ENCODE measurements around the genes HEXIM2 and SPATA32.

GRCh38 chr17:45111257-45111762, 21.0 kb downstream of the PLCD3 start:
- PRO-cap, result no peak
- RAMPAGE, long total RNA, 3 experiments, result no peak in any of the 3 experiments

GRCh38 chr17:45116525-45116957, 15.8 kb downstream of the PLCD3 start:
- PRO-cap, result no peak
- RAMPAGE, long total RNA, 3 experiments, result no peak in any of the 3 experiments

- PRO-cap, result no peak
- RAMPAGE, long total RNA, 3 experiments, result no peak in any of the 3 experiments
Observed at GRCh38 chr17:45118689-45119201, 13.6 kb downstream of the PLCD3 start.

DNA sequence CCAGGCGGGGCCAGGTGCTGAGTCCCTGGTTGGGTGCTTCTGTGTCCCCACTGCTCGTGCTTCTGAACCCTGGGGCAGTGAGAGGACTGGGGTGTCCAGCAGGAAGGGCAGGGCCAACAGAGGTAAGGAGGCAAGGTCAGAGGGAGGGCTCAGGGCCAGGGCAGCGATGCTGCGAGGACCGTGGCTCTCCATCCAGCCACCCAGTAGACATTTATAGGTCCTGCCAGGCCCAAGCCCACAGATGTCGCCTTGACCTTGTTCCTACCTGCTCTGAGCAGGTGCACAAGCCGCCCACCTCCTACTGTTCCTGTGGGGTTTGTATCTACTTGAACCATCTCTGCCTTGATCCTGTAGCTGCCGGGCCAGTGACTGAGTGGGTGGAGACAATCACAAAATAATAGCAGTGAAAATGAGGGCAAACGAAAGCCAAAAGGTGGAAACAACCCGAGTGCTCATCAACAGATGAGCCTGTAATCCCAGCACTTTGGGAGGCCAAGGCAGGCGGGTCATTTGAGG, 7.8 kb downstream of the PLCD3 start:
- PRO-cap, result no peak
- RAMPAGE, long total RNA, 3 experiments, result no peak in any of the 3 experiments

- PRO-cap, result no peak
- RAMPAGE, long total RNA, 3 experiments, result no peak in any of the 3 experiments
Observed at GRCh38 chr17:45150680-45151228, 2.5 kb downstream of the HEXIM1 start.

DNA sequence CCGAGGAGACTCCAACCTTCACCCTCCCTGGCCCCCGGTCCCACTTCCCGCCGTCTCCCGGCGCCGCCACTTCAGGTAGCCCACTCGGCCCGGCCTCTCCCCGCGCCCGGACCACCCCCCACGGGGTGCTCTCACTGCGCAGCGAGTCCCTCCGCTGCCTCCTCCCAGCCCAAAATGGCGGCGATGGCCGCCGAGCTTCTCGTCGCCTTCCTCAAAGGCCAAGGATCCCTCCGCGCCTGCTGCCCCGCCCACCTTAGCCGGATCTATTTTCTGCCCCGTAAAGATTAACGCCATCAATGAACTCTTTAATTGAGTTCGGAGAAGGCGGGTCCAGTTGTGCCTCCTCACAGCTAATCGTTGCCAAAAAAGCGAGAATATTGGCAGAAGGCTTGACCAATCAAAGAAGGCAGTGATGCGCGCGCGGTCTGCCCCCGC, 332 bp upstream of the HEXIM2 start:
- PRO-cap, result bidirectional peak, plus-strand start at position 308 of the sequence, minus-strand start at position 185 of the sequence; bidirectional peak, plus-strand start outside the sequence, minus-strand start at position 370 of the sequence
- RAMPAGE, long total RNA, 3 experiments, result start-site peak on the minus strand in 2 of 3 experiments, centred at positions 176 to 211 of the sequence, 50 to 62 reads per replicate

DNA sequence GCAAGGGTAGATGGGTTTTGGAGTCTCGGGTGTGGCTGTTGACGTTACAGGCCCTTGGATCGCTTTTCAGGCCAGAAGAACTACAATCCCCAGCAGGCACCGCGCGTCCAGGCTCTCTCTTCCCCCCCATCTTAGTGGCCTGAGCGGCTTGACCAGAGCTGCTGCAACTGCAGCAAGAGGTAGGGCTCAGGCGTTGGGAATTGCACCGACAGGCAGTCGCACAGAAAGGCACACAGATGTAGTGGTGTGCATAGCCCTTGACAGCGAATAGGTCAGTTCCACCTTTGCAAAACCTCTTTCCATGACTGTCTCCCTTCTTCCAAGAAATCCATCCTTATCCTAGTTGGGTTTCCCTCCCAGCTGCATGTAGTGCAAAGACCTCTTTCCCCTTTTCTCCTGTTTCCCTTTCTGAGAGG, at the start of gene HEXIM2:
Gene HEXIM2 (plus strand): TSS at position 115 of the 416 bp plus-strand sequence.
- PRO-cap, result bidirectional peak, plus-strand start at position 134 of the sequence, minus-strand start outside the sequence
- RAMPAGE, long total RNA, 3 experiments, result start-site peak on the plus strand in 2 of 3 experiments, centred at positions 115 to 131 of the sequence, 10 to 17 reads per replicate

DNA sequence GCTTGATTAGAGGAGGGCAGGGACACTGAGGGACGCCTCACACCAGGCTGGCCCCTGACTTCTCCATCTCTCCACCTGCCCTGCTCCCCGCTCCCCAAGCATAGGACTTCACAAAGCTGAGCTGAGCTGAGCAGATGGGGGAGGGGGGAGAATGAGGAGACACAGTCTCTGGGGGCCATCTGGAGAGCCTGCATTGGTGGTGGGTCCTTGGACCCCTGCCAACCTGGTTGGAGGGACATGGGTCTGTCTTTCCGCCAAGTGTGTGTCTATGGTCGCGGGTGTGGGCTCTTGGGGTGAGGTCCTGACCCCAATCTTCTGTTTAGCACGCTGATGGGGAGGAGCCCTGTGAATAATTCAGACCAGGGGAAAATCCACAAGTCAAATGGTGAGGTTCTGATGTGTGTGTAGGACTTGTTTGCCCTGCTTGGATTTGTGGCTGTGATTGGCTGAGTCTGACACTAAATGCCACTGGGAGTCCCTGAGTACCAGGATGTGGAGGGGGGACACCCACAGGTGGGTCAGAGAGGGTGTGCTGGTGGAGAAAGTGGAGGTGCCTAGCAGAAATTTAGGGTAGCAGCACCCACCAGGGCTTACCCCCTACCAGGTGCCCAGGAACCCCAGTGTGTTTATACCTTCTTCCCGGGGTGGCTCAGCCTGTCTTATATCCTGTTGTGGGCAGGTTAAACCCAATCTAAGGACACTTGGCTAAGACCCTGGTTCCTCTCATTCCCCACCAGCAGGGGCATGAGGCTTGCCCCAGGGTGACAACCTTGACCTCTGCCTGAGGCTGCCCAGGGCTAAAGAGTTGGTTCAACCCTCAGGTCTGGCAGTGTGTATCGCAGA, 2.1 kb downstream of the FMNL1 start:
- PRO-cap, result no peak
- RAMPAGE, long total RNA, 3 experiments, result no peak in any of the 3 experiments

- PRO-cap, result bidirectional peak, plus-strand start at chr17:45227577, minus-strand start at chr17:45227246
- RAMPAGE, long total RNA, 3 experiments, result no peak in any of the 3 experiments
Observed at GRCh38 chr17:45226867-45227717, 5.4 kb downstream of the FMNL1 start.

GRCh38 chr17:45254828-45255313, 7.0 kb downstream of the SPATA32 start:
- PRO-cap, result no peak
- RAMPAGE, long total RNA, 3 experiments, result no peak in any of the 3 experiments

DNA sequence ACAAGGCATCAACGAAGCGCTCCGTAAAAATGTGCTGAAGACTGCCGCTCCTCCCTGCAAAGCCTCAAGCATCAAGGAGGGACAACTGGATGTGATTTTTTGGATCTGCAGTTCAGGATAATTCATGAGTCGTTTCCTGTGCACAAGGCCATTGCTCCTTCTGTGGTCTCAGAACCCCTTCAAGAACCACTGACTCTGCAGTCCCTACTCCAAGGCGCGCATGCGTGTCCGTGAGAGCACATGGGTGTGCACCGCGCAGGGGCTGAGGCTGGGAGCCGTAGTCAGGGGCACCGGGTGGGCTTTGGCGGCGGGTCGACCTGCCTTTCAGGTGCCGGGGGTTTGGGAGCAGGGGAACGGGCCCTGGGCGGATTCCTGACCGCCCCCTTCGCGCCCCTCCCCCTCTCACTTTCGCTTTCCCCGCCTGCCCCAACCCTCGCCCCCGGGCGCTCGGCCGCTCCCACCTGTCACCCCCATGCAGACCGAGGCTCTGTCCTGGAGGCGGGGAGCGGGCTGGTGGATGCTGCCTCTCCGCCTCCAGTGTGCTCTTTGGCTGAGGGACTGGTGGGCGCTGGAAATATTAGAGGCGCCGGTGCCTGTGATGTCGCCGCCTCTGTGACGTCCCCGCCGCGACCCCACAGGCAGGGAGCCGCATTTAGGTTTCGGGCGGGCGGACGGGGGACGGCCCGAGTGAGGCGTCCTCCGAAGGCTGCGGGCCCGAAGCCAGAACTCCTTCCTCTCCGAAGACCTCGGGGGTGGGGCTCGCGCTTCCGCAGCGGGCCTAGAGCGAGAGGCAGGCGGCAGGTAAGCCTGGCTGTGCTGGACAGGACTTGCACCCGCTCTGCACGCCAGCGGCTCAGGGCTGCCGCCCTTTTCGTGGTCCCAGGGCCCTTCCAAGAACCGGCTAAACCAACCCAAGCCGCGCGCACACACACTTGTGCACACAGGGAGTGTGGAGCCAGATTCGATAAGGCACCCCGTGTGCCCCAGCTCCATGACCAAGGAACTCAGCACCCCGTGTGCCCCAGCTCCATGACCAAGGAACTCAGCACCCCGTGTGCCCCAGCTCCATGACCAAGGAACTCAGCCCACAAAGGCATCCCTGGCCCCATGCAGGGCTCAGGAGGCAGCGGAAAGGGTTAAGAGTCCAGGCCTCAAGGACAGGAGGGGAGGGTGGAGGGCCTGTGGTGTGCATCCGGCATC, at the start of gene SPATA32:
Gene SPATA32 (minus strand): TSS at position 552 of the 1,200 bp plus-strand sequence.
- PRO-cap, result no peak
- RAMPAGE, long total RNA, 3 experiments, result no peak in any of the 3 experiments

GRCh38 chr17:45332857-45333662, 16.2 kb upstream of the MAP3K14 start:
- PRO-cap, result no peak
- RAMPAGE, long total RNA, 3 experiments, result no peak in any of the 3 experiments

GRCh38 chr17:45371592-45372343, 54.9 kb upstream of the MAP3K14 start:
- PRO-cap, result bidirectional peak, plus-strand start at chr17:45371855, minus-strand start at chr17:45371812
- RAMPAGE, long total RNA, 3 experiments, result no peak in any of the 3 experiments

- PRO-cap, result no peak
- RAMPAGE, long total RNA, 3 experiments, result no peak in any of the 3 experiments
Observed at GRCh38 chr17:45411490-45412832, 20.7 kb downstream of the ARHGAP27 start.

DNA sequence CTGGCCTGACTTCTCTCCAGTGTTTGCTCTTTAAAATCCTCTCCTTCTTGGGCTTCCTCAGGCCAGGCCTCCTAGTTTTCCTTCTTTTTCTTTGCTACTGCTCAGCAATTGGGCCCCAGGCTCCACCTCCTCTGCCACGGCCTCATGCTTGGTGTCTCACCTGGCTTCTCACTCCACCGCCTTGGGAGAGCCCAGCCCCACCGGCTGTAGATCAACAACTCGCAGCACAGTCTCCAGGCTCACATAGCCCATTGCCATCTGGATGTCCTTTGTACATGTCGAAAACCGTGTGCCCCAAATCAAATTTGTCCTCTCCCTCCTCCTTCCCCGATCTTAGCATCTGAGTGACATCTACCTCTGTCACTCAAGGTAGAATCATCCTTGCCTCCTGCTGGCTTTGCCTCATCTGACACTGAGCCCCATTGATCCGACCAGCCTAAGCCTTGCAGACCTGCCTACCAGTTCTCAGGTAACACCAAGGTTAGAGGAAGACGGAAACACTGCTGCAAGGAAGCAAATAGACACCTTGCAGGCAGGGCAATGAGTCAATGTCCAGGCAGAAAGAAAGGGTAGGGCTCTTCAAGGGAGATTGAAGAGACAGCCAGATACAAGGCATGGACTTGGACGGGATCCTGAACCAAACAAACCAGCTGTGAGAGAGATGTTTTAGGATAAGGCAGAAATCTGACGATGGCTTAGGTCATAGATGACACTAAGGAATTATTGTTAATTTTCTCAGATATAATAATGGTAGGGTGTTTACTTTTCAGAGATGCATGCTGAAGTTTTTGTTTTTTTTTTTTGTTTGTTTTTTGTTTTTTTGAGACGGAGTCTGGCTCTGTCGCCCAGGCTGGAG, 17.2 kb downstream of the ARHGAP27 start:
- PRO-cap, result no peak
- RAMPAGE, long total RNA, 3 experiments, result no peak in any of the 3 experiments

GRCh38 chr17:45428126-45428626, 4.5 kb downstream of the ARHGAP27 start:
- PRO-cap, result unidirectional peak, plus-strand start at chr17:45428523
- RAMPAGE, long total RNA, 3 experiments, result no peak in any of the 3 experiments

DNA sequence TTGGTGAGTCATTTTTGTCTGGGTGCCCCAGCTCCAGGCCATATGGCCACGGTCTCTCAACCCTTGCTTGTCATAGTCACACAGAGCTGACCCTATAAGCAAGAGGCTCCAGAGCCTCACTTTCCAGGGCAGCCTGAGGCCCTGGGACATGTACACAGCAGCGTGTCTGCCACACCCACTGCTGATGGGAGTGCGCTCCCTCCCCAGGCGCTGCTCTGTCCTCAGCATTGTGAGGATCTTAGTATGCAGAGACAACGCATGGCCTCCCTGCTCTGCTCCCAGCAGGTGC, 80.8 kb upstream of the CRHR1 start:
- PRO-cap, result no peak
- RAMPAGE, long total RNA, 3 experiments, result no peak in any of the 3 experiments

DNA sequence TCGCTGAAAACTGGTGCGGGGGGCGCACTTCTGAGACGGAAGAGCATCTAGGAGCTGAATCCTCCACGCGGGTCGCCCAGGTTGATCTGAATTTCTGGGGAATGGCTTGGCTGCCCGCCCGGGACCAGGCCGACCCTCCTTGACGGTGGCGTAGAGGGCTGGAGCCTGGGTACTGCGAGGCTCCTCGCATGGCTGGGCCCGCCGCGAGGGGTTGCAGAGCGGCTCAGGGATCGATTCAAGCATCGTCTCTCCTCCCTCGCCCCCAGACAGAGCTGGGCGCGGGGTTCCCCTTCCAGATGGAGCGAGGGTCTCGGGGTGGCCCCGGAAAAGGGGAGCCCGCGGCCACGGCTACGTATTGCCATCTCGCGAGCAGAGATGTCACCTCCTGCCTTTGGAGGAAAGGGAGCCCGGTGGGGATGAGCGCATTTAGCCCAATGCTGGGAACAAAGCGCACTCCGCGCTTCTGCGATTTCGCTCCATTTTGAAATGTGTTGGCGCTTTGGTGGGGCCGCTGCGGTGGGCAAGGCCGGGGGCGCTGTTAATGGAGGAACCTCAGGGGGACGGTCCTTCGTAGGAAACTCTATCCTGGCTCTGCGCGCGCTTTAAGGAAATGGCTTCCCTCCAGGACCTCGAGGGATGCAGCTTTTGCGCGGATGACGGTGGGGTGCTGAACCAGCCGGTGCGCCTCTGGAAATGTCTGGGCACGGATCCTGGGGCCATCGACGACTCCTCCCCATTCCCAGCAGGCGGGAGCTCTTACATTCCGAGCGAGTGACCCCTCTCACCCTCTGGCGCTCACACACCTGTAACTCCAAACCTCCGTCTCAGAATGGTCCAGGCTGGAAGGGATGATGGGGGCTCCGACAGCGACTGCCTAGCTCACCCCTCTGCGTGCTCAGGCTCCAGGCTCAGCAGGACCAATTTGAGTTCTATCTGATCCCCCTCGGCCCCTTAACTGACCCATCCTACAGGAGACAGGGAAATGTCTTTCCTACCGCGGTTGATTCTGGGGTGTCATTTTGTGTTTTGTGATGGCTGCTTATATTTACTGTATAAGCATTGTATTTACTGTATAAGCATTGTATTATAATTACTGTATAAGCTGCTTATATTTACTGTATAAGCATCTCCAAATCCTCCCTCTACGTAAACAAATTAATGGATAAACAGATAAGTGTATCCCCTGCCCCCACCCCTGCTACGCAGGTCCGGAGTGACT, 3.0 kb downstream of the MAPT start:
- PRO-cap, result no peak
- RAMPAGE, long total RNA, 3 experiments, result no peak in any of the 3 experiments

DNA sequence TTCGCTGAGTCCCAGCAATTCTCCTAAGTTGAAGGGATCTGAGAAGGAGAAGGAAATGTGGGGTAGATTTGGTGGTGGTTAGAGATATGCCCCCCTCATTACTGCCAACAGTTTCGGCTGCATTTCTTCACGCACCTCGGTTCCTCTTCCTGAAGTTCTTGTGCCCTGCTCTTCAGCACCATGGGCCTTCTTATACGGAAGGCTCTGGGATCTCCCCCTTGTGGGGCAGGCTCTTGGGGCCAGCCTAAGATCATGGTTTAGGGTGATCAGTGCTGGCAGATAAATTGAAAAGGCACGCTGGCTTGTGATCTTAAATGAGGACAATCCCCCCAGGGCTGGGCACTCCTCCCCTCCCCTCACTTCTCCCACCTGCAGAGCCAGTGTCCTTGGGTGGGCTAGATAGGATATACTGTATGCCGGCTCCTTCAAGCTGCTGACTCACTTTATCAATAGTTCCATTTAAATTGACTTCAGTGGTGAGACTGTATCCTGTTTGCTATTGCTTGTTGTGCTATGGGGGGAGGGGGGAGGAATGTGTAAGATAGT, 28.0 kb downstream of the STH start:
- PRO-cap, result no peak
- RAMPAGE, long total RNA, 3 experiments, result no peak in any of the 3 experiments

DNA sequence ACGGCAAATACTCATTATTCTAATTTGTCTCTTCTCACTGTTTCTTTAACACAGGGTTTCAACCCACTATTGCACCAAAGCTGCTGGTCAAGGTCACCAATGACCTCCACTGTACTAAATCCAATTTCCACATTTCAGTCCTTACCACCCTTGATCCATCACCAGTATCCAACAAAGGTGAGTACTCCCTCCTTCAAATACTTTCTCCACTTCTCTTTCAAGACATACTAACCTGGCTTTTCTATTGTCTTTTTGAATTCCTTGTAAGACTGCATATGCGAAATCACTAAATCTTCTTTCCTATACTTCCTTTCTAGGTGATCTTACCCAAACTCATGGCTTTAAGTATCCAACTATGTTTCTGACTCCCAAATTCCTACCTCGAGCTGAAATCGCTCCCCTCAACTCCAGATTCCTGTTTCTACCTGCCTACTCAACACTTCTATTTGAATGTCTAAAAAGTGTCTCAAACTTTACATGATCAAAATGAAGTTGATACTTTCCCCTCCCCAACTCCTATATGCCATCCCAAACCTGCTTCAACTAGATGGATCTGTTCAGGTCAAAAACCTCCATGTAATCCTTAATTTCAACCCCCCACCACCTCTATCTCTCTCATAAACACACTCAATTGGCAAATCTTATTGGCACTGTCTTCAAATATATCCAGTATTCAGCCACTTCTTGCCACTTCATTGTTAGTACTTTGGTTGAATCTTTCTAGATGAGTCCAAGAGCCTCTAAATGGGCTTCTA, 85.8 kb downstream of the KANSL1 start:
- PRO-cap, result no peak
- RAMPAGE, long total RNA, 3 experiments, result no peak in any of the 3 experiments

All from subcutaneous adipose tissue (tissue), 3 donors.